ENCODE measurements around a stretch of chr9.

DNA sequence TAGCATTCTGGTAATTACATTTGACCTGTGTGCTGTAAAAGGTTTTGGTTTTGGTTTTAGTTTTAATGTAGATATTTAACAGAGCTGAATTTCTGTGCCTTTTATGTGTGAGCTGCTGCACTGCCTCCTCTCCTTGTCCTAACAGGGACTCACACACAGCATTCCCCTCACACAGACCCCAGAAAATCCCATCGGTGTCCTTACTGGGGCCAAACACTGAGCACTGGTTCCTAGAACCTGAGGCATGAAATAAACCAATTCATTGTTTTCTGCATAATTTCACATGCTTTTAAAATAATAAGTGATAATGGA lies 30.9 kb upstream of the FSD1L start:
- PRO-cap, 3 experiments = no peak in any of the 3 experiments

DNA sequence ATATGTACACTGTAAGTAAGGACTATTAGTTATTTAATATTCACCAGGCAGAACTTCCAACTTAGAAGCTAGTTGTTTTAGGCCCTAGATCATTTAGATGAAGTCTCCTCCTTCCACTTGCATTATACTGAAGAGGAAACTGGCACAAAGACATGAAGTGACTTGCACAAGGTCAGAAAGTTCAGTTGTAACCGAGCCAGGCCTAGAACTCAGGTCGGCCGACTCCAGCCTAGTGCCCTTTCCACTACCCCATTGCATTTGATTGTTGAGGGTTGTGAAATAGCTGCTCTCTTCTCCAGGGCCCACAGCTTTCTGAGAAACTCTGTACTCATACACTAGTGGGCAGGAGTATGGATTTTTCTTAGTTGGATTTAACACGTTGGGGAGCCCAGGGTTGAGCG lies 5.6 kb downstream of the ZNF462 start:
- PRO-cap, 3 experiments = no peak in any of the 3 experiments

GRCh38 chr9:106876400-106876863 lies 13.5 kb downstream of the ZNF462 start:
- PRO-cap, 3 experiments = no peak in any of the 3 experiments

DNA sequence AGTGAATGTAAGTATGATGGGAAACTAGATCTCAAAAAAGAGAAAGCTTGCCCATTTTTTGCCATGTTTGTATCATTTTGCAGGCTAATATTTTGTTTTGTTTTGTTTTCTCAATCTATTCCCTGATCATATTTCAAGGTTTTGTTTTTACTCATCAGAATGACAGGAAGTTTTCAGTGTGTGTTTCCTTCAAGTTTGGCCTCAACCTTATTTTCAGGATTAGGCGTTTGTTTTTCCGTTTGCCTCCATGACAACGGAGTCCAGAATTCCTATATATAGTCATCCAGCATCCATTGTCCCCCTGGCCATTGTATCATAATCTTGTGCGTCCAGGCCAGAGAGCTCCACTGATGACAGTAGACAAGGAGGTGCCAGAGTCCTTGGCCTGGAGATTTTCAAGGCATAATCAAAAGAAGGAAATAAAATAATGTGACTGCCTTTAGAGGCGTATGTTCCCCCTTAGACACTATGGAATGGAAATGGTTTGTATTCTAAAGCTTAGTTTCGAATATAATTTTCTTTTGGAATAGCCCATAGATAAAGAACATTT lies 99.7 kb downstream of the ZNF462 start:
- PRO-cap, 3 experiments = no peak in any of the 3 experiments

DNA sequence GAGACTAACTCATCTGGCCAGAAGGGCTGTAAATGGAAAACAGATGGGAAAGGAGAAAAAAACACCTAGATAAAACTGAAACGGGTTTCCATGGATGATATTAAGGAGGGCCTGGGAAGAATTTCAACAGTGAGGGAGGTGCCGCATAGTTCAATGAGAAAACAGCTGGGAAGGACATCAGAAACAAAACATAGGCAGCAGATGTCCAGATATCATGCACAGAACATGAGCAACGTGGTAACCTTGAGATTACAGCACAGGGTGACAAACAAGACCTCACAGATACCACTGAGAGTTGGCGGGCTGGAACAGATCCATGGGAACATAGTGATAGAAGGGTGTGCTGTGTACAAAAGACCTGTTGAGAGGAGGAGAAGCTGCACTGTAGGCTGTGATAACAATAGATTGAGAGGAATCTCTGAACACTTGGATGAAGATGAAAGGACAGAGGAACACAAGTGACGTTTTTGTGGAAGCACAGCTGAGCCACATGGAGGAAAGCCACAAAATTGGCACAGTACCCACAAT lies 31.1 kb upstream of the RAD23B start:
- PRO-cap, 3 experiments = peak in 1 of 3 experiments; most common plus-strand start position 352 of the sequence (in 1)

- PRO-cap, 3 experiments = no peak in any of the 3 experiments
Observed at GRCh38 chr9:107273563-107273970, 9.5 kb upstream of the RAD23B start.

DNA sequence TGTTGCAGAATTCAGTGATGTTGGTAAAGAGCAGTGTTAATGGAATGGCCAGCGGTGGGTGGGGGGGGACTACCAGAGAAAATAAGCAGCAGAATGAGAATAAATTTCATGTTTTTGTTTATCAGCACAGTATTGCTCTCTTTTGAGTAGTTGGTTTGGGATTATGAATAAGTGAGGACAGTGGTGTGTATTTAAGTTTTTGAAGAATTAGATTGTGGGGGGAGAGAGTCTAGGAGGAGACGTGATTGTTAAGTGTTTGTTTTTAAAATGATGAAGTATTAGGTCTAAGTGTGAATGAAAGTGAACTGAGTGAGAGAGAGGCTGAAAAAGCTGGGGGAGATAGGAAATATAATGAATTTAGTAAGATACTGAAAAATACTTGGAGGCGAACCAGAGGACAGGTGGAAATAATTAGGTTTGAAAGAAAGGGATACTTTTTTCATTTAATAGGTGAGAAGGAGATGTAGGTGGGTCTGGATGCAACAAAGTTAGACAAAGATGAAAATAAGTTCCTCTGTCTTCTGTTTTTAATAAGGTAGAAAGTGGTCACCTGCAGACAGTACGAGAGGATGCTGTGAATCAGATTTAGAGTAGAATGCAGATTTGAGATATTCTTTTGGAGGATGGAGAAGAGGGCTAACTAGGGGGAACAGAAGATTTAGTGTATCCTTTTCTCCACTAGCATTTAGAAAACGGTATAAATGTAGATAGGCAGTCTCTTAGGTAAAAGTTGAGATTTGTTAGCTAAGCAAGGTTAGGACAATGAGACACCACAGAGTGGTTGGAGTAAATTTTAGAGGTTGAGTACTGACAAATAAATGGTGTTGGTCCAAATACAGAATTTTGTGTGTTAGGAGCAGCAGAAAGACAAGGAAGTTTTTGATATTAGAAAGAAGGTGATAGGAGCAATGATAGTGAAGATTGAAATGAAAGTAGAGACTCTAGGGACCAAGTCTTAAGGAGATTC lies 12.2 kb downstream of the RAD23B start:
- PRO-cap, 3 experiments = no peak in any of the 3 experiments

- PRO-cap, 3 experiments = no peak in any of the 3 experiments
Observed at GRCh38 chr9:107321817-107322407, 38.8 kb downstream of the RAD23B start.

GRCh38 chr9:107332132-107332660 lies 49.1 kb downstream of the RAD23B start:
- PRO-cap, 3 experiments = no peak in any of the 3 experiments

DNA sequence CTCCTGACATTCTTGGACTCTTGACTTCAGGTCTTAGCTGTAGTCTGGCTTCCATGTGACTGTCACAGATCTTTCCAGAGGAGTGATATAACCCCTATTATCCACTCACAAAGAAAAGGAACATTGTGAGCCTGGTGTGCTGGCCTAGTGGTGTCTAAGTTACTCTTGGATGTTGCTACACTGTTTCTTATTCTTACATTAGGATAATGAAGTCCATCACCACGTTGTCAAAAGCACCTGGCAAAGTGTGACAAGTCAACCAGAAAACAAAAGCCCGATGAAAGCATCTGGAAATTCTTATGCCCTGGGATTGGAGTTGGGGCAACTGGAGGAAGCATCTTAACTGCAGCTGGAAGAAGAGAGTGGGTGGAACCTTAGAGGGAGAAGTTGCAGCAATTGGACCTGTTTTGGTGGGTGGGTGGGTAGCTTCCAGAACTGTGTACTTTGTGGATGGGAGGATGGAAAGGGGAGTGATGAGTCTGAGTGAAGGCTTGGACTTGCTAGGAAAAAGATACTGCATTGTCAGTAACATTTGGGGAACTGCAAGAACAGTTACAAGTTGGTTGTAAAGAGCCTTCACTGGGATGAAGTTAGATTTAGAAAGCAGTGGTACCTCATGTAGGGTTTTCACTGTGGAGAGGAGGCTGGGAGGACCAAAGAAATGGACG lies 50.0 kb downstream of the RAD23B start:
- PRO-cap, 3 experiments = no peak in any of the 3 experiments

DNA sequence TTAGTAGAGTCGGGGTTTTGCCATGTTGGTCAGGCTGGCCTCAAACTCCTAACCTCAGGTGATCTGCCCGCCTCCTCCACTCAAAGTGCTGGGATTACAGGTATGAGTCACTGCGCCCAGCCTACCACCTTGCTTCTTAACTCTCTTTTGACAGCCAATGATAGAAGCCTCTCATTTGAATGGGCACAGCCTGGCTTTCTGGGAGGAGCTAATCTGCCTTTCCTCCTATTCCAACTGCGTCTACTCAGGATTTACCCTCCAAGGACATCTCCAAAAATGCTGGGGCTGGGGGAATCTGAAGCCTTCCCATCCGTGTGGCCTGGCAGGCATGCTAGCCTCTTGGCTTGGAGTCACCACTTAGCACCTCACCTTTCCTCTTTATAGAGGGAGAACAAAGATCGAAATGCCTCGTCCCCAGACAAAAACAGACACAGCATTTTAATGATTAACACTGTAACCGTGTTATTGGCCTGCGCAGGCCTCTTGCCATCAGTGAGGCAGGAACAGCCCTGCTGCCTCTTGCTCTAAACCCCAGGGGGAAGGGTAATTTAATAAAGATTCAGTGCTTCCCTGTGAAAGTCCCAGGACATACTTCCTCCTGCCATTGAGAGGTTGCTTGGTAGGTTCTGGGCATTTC lies 108.2 kb upstream of the KLF4 start:
- PRO-cap, 3 experiments = no peak in any of the 3 experiments

GRCh38 chr9:107711406-107712216 lies 222.0 kb upstream of the KLF4 start:
- PRO-cap, 3 experiments = no peak in any of the 3 experiments

DNA sequence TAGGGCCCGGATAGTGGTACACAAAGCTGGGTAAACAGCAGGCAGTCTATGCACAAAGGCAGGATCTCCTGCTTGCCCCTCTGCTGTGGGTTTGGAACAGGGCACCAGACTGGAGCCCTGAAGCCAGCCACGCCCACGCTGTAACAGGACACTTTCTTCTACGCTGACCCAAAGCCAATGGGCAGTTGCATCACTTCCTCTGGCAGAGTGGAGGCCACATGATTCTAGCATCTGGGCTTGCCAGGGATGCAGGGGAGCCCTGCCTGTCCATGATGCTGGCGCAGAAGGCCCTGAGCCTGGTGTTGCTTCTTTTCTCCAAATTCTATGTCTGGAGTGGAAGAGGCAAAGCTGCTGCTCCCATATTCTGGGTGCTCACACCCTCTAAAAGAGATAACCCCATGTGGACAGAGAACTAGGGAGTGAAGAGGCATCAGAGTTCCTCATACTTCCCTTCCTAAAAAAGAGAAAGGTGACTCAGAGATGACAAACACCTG lies 260.3 kb upstream of the KLF4 start:
- PRO-cap, 3 experiments = peak in 3 of 3 experiments; most common plus-strand start position 221 of the sequence (in 2); most common minus-strand start position 85 of the sequence (in 3)

DNA sequence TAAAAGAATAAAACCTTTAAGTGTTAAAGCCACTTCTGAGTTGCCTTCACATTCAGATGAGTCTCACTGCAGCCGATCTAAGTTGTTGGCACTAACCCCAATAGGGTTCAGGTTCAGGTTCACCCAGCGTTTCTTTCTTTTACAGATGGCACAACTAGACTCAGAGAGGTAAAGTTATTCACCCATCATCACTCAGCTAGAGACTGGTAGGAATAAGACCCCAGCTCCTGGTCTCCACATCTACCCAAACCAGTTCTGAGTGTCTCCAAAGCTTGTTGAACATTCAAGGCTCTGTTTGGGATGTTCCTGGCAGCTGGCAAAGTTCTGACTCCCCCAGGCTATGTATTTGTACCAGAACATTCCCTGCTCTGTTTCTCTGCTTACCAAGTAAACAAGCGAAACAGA lies 146.0 kb downstream of the ACTL7B start:
- PRO-cap, 3 experiments = no peak in any of the 3 experiments

DNA sequence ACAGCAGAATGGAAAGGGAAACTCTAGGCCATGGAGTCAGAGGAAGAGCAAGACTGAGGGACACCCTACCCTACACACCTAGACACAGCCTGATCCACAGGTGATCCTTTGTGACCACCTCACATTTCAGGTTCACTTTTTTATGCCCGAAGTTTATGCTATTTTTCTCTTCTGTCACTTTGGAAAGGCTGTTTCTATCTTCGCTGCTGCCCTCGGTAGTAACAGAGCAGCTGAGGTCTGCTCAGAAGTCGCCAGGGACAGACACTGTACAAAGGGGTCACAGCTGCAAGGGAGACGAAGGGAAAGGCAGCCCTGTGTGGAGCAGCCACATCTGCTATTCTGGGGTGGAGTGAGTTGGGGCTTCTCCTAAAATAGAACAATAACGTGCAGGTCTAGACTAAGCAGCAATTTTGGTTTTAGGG lies 72.5 kb downstream of the ACTL7B start:
- PRO-cap, 3 experiments = no peak in any of the 3 experiments

DNA sequence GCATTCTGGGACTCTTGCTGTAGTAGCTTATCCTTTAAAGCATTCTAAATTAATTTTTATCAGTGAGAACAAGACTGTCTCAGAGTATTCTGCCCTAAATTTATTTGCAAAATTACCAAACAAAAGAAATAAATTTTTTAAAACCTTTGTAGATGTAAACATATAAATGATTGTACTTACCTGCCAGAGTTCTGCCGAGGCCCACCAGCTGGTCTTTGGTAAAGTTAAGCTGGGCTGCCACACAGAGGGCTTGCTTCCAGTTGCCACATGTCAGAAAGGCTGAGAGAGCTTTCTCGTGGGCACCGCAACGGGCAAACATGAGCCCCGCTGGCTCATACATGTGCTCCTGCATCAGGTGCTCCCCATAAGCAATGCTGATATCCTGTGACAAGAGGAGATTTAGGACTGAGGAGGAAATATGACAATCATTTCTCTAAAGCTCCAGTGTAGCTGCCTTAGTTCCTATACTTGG lies 29.0 kb downstream of the ACTL7A start:
- PRO-cap, 3 experiments = no peak in any of the 3 experiments

DNA sequence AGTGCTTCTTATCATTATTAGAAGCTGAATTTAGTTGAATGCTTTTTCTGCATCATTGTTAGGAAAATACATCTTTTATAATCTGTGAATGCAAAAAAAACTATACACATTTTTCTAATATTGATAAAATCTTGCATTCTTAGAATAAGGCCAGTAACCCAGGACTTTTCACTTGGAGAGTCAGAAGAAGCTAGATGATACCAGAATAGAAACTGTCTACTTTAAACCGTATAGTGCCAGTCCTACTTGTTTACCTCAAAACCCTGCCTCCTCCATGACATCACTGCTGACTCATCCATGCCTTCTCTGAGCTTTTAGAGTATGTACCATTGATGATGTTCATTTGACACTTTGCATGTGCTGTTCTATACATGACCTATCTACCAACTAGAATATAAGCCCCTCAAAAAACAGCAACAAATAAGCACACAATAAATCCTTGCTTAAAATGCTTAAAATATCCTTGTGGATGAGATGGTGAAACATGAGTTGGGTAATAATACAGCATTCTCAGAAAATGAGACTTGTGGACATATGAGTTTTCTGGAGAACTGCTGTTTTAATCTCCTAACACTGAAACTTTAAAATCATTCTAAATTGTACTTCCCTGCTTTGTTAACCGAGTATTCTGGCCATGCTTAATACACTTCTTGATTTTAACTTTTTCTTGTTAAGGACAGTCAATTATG lies 2.6 kb downstream of the CTNNAL1 start:
- PRO-cap, 3 experiments = no peak in any of the 3 experiments

GRCh38 chr9:109086181-109087088 lies 33.3 kb downstream of the TMEM245 start:
- PRO-cap, 3 experiments = no peak in any of the 3 experiments

GRCh38 chr9:109248268-109248635 lies 72.6 kb downstream of the EPB41L4B start:
- PRO-cap, 3 experiments = no peak in any of the 3 experiments

DNA sequence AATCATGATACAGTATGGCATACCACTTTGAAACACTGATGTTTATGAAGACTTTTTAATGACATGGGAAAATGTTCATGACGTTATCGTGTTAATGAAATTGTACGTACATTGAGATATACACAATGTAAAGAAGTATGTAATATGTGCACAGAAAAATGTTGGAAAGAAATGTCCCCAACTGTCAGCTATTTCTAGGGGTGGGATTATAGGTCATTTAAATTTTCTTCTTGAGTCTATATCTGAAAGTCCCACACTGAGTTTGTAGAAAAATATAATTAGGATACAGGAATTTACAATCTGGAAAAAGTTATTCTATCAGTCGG lies 25.6 kb upstream of the EPB41L4B start:
- PRO-cap, 3 experiments = no peak in any of the 3 experiments